ENCODE data around the genes AMBRA1 and ATG13.

DNA sequence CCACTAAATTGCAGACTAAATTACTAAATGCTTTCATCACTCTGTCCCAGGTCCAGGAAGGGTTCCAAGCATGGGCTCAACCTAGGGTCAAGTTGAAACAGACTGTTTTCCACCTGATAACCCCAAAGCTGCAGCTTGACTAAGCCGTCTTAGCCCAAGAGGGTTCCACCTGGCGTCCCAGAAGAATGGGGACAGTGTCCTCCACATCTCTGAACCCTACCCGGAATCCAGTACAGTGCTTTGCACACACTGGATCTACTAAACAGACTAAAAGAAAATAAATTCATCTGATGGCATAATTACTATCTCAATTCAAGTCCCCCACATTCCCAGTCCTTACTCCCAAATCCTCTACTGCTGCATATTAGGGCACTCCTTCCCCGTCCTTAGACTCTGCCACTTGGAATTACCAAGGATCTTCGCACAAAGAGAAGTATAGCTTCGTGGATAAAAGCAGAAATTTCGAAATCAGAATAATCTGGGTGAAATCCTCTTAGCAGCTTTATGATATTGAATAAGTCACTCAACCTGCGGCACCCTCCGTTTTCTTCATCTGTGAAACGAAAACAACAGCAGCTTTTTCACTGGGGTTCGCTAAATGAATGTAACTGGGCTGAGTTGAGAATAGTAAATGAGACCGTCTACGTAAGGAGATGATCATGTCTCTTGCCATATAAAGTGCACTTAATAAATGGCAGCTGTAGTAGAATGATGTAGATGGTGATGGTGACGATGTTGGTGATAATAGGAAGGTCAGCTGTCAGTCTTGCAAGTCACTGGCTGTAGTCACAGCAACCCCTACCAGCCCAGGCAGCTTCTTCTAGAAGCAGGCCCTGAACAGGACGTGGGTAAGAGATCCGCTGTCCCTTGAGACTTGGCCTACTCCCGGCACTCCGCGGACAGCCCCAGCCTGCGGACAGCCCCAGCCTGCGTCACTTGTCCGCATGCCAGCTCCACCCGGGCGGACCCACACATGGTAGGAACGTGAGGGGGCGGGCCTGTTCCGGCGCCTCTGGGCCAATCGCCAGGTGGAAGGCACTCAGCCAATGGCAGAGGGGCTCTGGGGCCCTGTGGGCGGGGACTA, 627 bp upstream of the CRY2 start:
- RAMPAGE, long total RNA = no peak
- RRBS, 2 experiments = 1 to 2% methylated on average over 9 to 10 of the region's 30 CpGs
CAGE:
- cytosol, long polyA minus RNA = no peak
- cytosol, long polyA plus RNA = no peak
- long polyA plus RNA = no peak
- nucleolus, long total RNA = no peak
- nucleus, long polyA plus RNA = no peak
- nucleus, long total RNA = no peak

- RAMPAGE, long total RNA = no peak
- RRBS, 2 experiments = no CpG with 5 or more reads among the region's 7 CpGs
CAGE:
- cytosol, long polyA minus RNA = no peak
- cytosol, long polyA plus RNA = no peak
- long polyA plus RNA = no peak
- nucleolus, long total RNA = no peak
- nucleus, long polyA plus RNA = no peak
- nucleus, long total RNA = no peak
Measured at GRCh38 chr11:45857966-45859059, 11.0 kb downstream of the CRY2 start.

DNA sequence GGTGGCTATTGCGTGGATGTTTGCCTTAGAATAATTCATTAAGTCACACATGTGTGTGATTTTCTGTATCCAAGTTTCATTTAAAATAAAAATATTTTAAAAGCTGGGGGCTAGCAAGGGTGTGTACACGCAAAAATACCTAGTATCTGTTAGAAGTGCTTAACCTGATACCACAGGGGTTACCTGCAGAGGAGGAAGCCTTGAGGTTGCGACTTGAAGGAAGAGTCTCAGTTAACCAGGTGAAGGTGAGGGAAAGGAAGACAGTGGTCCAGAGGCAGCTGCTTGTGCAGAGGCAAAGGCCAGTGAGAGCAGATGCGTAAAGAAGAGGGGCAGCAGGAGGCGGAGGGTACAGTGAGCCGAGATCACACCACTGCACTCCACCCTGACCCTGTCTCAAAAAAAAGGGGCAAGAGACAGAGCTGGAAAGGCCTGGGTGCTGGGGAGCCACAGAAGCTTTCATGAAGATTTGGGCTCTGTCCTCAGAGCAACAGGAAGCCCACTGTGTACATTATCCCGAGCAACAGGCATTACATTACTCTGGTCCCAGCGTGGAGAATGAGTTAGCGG, 18.2 kb downstream of the CRY2 start:
- RAMPAGE, long total RNA = no peak
- RRBS, 2 experiments = no CpG with 5 or more reads among the region's 9 CpGs
CAGE:
- cytosol, long polyA minus RNA = no peak
- cytosol, long polyA plus RNA = no peak
- long polyA plus RNA = no peak
- nucleolus, long total RNA = no peak
- nucleus, long polyA plus RNA = no peak
- nucleus, long total RNA = no peak

DNA sequence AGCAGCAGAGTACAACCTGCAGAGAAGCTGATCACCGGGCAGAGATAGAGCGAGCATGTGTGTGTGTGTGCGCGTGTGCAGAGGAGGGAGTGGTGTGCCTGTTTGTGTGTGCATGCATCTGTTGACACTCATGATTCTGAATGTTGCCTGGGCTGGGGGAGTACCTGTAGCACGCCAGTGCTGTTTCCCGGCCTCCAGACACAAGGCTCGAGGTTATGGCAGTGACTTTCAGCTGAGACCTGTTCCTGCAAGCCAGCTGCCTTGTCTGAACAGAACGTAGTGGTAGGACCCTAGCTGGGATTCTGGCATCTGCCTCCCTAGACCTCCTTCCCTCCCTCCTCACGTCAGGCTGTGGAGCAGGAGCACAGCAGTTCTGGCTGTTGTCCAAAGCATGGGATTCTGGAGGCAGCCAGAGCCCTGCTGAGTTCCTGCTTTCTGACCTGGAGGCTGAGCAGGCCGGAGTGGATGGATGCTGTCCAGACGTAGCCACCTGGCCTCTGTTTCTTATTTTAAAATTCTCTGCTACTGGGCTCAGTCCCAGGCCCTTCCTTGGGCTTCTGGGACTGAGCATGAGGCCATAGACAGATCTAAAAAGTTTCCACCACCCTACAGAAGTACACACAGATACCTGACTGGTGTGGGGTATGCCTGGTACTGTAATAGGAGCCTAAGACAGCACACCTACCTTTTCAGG, 4.3 kb upstream of the MAPK8IP1 start:
- RAMPAGE, long total RNA = no peak
- RRBS, 2 experiments = no CpG with 5 or more reads among the region's 11 CpGs
CAGE:
- cytosol, long polyA minus RNA = no peak
- cytosol, long polyA plus RNA = no peak
- long polyA plus RNA = no peak
- nucleolus, long total RNA = no peak
- nucleus, long polyA plus RNA = no peak
- nucleus, long total RNA = no peak

DNA sequence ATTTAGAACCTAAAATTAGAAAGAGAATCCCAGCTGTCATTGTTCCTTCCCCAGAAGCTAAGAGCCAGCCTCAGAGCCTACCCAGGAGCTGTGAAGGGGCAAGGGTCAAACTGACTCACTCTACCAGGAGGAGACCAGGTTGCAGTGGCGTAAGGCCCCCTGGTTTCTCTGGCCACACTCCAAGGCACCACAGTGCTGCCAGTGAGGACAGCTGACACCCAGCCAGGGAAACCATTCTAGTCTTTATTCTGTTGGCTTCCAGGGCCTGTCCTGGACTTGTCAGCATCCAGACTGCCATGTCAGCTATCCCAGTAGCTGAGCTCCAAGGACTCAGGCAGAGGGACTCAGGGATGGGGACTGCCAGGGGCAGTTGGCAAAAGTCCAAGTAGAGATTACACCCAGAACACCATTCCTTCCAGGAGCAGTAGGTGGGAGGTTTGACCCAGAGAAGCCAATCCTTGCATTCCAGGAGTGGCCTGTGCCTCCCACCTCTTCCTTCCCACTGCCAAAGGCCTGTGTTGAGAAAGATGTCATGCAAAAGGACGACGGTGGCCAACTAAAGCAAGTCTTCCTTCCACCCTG, 3.7 kb upstream of the MAPK8IP1 start:
- RAMPAGE, long total RNA = no peak
- RRBS, 2 experiments = no CpG with 5 or more reads among the region's 3 CpGs
CAGE:
- cytosol, long polyA minus RNA = no peak
- cytosol, long polyA plus RNA = no peak
- long polyA plus RNA = no peak
- nucleolus, long total RNA = no peak
- nucleus, long polyA plus RNA = no peak
- nucleus, long total RNA = no peak

DNA sequence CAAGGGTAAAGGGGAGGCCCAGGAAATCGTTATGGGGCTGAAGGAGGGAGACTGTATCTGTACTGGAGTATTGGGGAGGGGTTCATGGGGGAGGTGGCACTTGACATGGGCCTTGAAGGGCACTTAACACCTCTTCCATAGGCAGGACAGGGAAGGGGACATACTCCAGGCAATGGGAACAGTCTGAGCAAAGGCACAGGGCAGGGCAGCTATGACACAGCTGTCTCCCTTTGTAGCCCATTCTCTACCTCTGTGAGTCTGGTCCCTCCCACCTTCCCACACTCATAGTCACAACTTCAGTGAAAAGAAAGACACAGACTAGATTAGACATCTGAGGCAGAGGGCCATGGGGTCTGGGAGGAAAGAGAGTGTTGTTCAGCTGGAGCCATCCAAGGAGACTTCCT, 15.9 kb upstream of the DGKZ start:
- RAMPAGE, long total RNA = no peak
- RRBS, 2 experiments = no CpG with 5 or more reads among the region's 1 CpG
CAGE:
- cytosol, long polyA minus RNA = no peak
- cytosol, long polyA plus RNA = no peak
- long polyA plus RNA = no peak
- nucleolus, long total RNA = no peak
- nucleus, long polyA plus RNA = no peak
- nucleus, long total RNA = no peak

DNA sequence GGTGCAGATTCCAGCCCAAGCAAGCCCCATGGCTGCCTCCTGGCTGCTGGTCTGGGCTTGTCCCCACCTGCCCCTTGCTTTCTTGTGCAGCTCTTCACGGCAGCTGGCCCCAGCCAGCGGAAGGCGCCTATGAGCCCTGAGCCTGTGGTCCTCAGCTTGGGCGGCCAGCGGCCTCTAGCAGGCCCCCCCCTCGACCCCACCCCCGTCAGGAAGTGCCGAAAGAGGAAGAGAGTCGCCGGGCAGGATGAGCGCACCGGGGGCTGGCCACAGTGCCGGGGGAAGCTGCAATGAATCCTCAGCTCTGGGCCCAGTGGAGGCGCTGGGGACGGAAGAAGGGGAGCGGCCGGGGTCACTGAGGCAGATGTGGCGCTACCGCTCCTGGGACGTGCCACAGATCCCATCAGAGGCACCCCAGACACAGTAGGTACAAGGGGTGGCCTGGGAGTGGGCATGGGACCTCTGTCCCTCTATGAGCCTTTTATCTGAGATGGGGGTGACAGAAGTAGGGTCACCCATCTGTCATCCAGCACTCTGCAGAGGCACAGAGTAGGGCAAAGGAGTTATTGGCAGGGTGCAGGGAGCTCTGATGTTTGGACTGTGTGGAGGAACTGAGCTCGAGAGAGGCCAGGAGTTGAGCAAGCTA, 2.0 kb upstream of the DGKZ start:
- RAMPAGE, long total RNA = start-site peak on the plus strand centred at position 253 of the sequence, 46 bp wide, 82 and 183 reads in 2 replicates
- RRBS, 2 experiments = 5 to 22% methylated on average over 5 of the region's 21 CpGs
CAGE:
- cytosol, long polyA minus RNA = no peak
- cytosol, long polyA plus RNA = start-site peak on the plus strand centred at position 268 of the sequence, 122 bp wide, 107 and 95 reads in 2 replicates
- long polyA plus RNA = start-site peak on the plus strand centred at position 89 of the sequence, 373 bp wide, 63 and 56 reads in 2 replicates
- nucleolus, long total RNA = start-site peak on the plus strand centred at position 263 of the sequence, 113 bp wide, 126 reads
- nucleus, long polyA plus RNA = start-site peak on the plus strand centred at position 246 of the sequence, 83 bp wide, 136 and 214 reads in 2 replicates
- nucleus, long total RNA = no peak

DNA sequence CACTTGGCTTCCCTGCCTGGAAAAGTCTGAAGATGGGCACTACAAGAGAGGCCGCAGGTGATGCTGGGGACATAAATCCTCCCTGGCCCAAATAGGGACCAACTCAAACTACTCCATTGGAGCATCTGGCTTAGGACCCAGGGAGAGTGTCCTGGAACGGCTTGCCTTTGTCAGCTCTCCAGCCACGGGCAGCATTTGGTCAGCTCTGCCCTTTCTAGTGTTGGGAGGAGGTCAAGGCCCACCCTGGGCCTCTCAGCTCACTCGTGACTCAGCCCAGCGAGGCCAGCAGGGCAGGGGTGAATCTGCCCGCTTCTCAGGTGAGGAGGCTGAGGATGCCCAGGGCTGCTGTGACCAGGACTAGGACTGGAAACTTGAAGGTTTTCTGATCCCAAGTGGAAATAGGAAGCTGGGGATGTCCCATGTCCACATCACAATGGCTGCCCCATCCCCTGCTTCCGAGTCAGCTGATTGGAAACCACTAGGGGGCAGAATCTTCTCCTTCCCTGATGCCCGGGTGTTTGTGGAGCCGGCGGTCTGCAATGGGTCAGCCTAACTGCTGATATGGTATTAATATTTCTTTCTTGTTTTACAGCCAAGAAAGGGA, 1.5 kb downstream of the MDK start:
- RAMPAGE, long total RNA = no peak
- RRBS, 2 experiments = no CpG with 5 or more reads among the region's 10 CpGs
CAGE:
- cytosol, long polyA minus RNA = no peak
- cytosol, long polyA plus RNA = no peak
- long polyA plus RNA = no peak
- nucleolus, long total RNA = no peak
- nucleus, long polyA plus RNA = no peak
- nucleus, long total RNA = no peak

DNA sequence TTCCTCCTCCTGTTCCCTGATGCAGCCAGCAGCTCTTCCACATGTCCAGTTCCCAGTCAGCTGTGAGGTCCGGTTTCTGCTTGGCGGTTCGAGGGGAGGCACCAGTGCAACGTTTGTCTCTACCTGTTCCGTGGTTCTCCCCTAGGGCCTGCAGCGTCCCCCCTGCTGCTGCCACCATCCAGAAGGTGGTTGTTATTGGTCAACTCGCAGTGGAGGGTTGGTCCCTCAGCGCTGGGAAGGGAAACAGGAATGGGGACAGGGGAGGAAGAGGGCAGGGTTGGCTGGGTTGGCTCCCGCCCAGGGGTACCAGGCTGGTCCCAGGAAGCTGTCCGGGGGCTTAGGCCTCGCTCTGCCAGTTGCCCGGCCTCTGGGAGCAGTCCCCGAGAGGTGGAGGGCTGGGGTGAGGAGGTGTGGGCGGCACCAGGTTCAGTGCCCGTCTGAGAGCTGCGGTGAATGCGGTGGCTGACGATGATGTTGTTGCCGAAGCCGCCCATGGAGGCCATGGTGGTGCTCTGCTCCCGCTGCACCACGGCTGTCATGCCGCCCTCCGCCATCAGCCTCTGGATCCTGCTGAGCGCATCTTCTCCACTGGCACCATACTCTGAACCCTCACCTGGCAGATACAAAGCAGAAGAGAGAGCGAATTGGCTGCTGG, 5.9 kb upstream of the CHRM4 start:
- RAMPAGE, long total RNA = no peak
- RRBS, 2 experiments = no CpG with 5 or more reads among the region's 26 CpGs
CAGE:
- cytosol, long polyA minus RNA = no peak
- cytosol, long polyA plus RNA = no peak
- long polyA plus RNA = no peak
- nucleolus, long total RNA = no peak
- nucleus, long polyA plus RNA = no peak
- nucleus, long total RNA = no peak

GRCh38 chr11:46593246-46594457, at the start of gene AMBRA1:
TSS of gene AMBRA1 (minus strand) at chr11:46594023.
- RAMPAGE, long total RNA = start-site peak on the minus strand at chr11:46594008-46594034, 45 and 48 reads in 2 replicates
- RRBS, 2 experiments = 1% methylated on average over 12 to 19 of the region's 63 CpGs
CAGE:
- cytosol, long polyA minus RNA = no peak
- cytosol, long polyA plus RNA = no peak
- long polyA plus RNA = start-site peak on the minus strand at chr11:46593962-46594088, 104 and 135 reads in 2 replicates
- nucleolus, long total RNA = start-site peak on the minus strand at chr11:46594013-46594025, 281 reads
- nucleus, long polyA plus RNA = start-site peak on the minus strand at chr11:46593993-46594088, 89 and 120 reads in 2 replicates
- nucleus, long total RNA = no peak

GRCh38 chr11:46617434-46618550, at the start of gene ATG13:
TSS of gene ATG13 (plus strand) at chr11:46617553.
- RAMPAGE, long total RNA = start-site peak on the plus strand at chr11:46617560-46617585, 92 and 80 reads in 2 replicates
- RRBS, 2 experiments = under 1 to 3% methylated on average over 13 of the region's 56 CpGs
CAGE:
- cytosol, long polyA minus RNA = start-site peak on the plus strand at chr11:46617569-46617582, 239 reads
- cytosol, long polyA plus RNA = start-site peak on the plus strand at chr11:46617547-46617568, 432 and 193 reads in 2 replicates
- long polyA plus RNA = start-site peak on the plus strand at chr11:46617552-46617578, 703 and 363 reads in 2 replicates
- nucleolus, long total RNA = start-site peak on the plus strand at chr11:46617565-46617574, 232 reads
- nucleus, long polyA plus RNA = start-site peak on the plus strand at chr11:46617552-46617579, 226 and 514 reads in 2 replicates
- nucleus, long total RNA = no peak

- RAMPAGE, long total RNA = no peak
- RRBS, 2 experiments = 36 to 47% methylated on average over 5 of the region's 15 CpGs
CAGE:
- cytosol, long polyA minus RNA = no peak
- cytosol, long polyA plus RNA = no peak
- long polyA plus RNA = no peak
- nucleolus, long total RNA = no peak
- nucleus, long polyA plus RNA = no peak
- nucleus, long total RNA = no peak
Measured at GRCh38 chr11:46674613-46675879, 25.4 kb downstream of the ARHGAP1 start.

GRCh38 chr11:46678629-46679659, 21.5 kb downstream of the ARHGAP1 start:
- RAMPAGE, long total RNA = no peak
- RRBS, 2 experiments = 86 to 97% methylated on average over 3 of the region's 23 CpGs
CAGE:
- cytosol, long polyA minus RNA = no peak
- cytosol, long polyA plus RNA = no peak
- long polyA plus RNA = no peak
- nucleolus, long total RNA = no peak
- nucleus, long polyA plus RNA = no peak
- nucleus, long total RNA = no peak

DNA sequence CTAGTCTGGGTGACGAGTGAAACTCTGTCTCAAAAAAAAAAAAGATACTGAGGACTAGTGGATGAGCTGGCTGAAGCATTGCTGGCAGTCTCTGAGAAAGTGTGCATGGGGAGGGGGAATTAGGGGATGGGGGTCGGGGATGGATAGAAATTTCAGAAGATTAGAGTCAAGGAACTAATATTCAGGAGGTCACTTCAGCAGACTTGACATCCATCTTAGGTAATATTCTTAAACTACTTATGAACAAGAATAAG, 90.9 kb downstream of the ARFGAP2 start:
- RAMPAGE, long total RNA = no peak
- RRBS, 2 experiments = no CpG with 5 or more reads among the region's 2 CpGs
CAGE:
- cytosol, long polyA minus RNA = no peak
- cytosol, long polyA plus RNA = no peak
- long polyA plus RNA = no peak
- nucleolus, long total RNA = no peak
- nucleus, long polyA plus RNA = no peak
- nucleus, long total RNA = no peak

DNA sequence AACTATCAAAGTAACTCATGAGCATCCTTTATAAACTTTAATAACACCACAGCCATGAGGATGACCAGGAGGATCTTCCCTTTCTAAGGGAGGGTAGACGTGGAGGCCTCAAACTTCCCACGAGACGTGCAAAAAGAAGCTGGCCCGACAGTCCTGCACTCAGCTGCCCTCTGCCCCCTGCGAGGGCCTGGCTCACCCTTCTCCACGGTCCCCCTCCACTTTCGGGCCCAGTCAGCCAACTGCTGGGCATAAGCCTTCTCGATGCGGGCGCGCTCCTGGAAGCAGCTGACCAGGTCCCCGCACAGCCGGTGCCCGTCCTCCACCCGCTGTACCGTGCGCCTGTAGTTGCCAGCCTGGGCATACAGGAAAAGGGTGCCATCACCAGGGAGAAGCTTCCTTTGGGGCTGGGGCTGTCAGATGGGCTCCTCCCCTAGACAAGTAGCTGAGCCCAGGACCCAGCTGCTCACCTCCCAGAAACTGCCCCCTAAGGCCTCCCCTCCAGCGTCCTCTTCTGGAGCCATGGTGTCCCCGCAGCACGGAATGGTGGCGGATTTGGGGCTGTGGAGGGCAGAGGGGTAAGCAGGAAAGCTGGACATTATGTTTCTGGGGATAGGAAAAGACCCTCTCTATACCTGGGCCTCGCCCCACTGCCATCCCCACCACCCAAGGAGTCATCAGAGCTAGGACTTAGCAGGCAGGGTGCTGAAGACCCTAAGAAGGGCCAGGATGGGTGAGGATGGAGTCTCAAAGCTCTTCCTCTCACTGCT, 3.8 kb downstream of the PACSIN3 start:
- RAMPAGE, long total RNA = no peak
- RRBS, 2 experiments = no CpG with 5 or more reads among the region's 22 CpGs
CAGE:
- cytosol, long polyA minus RNA = no peak
- cytosol, long polyA plus RNA = no peak
- long polyA plus RNA = no peak
- nucleolus, long total RNA = no peak
- nucleus, long polyA plus RNA = no peak
- nucleus, long total RNA = no peak

- RAMPAGE, long total RNA = no peak
- RRBS, 2 experiments = no CpG with 5 or more reads among the region's 11 CpGs
CAGE:
- cytosol, long polyA minus RNA = no peak
- cytosol, long polyA plus RNA = no peak
- long polyA plus RNA = no peak
- nucleolus, long total RNA = no peak
- nucleus, long polyA plus RNA = no peak
- nucleus, long total RNA = no peak
Measured at GRCh38 chr11:47183872-47184375, 2.3 kb downstream of the PACSIN3 start.

DNA sequence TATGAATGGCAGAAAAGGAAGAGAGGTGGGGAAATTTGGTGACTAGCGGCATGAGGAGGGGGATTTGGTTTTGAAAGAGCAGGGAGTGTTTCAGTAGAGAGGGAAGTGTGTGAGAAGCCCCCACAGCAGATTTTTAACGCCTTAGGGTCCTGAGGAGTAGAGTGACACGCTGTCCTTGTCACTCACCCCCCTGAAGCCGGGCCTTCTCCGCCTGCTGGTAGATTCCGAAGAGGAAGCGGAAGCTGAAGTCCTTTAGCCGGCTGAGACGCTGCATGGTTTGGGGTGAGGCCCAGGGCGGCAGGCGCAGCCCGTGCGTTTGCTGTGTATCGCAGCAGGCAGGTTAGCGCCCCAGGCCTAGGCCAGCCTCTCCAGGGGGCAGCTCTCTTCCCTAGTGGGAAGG, 4.1 kb downstream of the ACP2 start:
- RAMPAGE, long total RNA = no peak
- RRBS, 2 experiments = 91 to 98% methylated on average over 5 of the region's 15 CpGs
CAGE:
- cytosol, long polyA minus RNA = no peak
- cytosol, long polyA plus RNA = no peak
- long polyA plus RNA = no peak
- nucleolus, long total RNA = no peak
- nucleus, long polyA plus RNA = no peak
- nucleus, long total RNA = no peak

GRCh38 chr11:47270552-47271784, 13.2 kb downstream of the NR1H3 start:
- RAMPAGE, long total RNA = no peak
- RRBS, 2 experiments = no CpG with 5 or more reads among the region's 23 CpGs
CAGE:
- cytosol, long polyA minus RNA = no peak
- cytosol, long polyA plus RNA = no peak
- long polyA plus RNA = no peak
- nucleolus, long total RNA = no peak
- nucleus, long polyA plus RNA = no peak
- nucleus, long total RNA = no peak

GRCh38 chr11:47342254-47342831, 10.2 kb downstream of the MYBPC3 start:
- RAMPAGE, long total RNA = no peak
- RRBS, 2 experiments = no CpG with 5 or more reads among the region's 15 CpGs
CAGE:
- cytosol, long polyA minus RNA = no peak
- cytosol, long polyA plus RNA = no peak
- long polyA plus RNA = no peak
- nucleolus, long total RNA = no peak
- nucleus, long polyA plus RNA = no peak
- nucleus, long total RNA = no peak